Subcutaneous adipose tissue (tissue), 3 donors: ENCODE results near the gene PKIB.

DNA sequence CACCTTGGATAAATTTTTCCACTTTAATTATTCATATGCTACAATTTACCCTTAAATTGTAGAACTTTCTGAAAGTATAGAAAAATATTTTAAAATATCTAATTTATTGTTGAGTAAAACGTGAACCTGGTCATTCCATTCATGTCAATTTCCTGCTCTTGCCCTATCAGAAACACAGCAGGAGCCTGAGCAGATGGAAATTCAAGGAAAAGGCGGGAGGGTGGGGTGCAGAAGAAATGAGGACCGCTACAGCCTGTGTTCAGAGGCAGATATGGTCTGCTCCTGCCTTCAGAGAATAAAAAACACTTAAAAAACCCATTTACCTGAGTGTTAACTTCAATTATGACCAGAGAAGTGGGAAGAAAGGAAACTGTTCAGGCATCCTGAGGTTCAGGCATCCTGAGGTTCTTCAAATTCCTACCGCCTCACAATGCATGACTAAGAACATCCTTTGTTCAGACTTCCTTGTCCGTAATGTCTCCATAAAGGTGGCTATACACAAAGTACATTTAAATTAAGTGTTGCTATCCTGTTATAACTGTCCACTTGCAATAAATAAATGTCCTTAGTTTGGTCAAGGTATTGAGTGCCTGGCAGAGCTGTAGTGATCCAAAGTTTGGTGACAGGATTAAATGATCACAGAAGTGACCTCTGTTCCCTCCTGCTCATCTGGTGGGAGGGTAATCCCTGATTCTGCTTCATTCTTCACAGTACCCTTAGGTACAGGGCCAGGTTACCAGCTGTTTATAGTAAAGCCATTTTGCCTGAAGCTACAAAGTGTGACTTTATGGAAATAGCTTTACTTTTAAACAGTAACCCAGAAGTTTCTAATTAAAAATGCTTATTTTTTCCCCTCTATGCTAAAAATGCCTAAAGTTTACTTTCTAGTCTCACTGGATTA, 109.1 kb downstream of the MAN1A1 start:
- PRO-cap: no peak
- RAMPAGE, long total RNA, 3 experiments: no peak in any of the 3 experiments

- PRO-cap: no peak
- RAMPAGE, long total RNA, 3 experiments: no peak in any of the 3 experiments
These were observed 6.3 kb downstream of the MAN1A1 start for GRCh38 chr6:119342907-119343928.

DNA sequence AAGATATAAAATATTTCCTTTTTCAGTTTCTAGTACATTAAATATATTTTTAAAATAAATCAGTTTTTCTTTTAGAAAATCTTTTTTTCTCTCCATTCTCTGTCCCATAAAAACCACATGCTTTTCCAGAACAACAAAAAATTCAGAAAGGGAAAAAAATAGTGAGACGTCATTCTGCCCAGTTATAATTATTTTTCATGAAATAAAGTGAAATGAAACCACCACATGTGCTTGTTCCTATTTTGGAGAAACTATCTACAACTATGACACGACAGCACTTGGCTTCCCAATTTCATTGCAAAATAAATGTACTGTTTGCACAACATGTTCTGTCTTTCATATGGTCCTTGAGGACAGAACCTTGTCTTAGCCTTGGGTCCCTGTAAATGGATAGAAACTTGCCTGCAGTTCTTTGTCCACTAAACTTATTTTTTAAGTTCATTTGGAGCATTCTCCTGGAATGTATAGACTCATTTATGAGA, 5.6 kb upstream of the MAN1A1 start:
- PRO-cap: bidirectional peak, plus-strand start at position 332 of the sequence, minus-strand start at position 187 of the sequence
- RAMPAGE, long total RNA, 3 experiments: no peak in any of the 3 experiments

DNA sequence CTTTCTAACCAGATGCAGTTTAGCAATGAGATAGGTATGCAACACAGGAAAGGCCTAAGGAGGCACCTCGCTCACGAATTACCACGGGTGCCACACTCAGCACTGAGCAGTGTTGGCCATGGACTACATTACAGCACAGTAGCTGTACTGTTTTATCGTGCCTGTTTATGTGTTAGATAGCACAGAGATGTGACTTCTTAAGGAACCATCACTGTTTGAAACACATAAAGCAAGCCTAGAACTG, 447.3 kb upstream of the HSF2 start:
- PRO-cap: no peak
- RAMPAGE, long total RNA, 3 experiments: no peak in any of the 3 experiments

GRCh38 chr6:122422594-122423063, 23.2 kb downstream of the HSF2 start:
- PRO-cap: no peak
- RAMPAGE, long total RNA, 3 experiments: no peak in any of the 3 experiments

DNA sequence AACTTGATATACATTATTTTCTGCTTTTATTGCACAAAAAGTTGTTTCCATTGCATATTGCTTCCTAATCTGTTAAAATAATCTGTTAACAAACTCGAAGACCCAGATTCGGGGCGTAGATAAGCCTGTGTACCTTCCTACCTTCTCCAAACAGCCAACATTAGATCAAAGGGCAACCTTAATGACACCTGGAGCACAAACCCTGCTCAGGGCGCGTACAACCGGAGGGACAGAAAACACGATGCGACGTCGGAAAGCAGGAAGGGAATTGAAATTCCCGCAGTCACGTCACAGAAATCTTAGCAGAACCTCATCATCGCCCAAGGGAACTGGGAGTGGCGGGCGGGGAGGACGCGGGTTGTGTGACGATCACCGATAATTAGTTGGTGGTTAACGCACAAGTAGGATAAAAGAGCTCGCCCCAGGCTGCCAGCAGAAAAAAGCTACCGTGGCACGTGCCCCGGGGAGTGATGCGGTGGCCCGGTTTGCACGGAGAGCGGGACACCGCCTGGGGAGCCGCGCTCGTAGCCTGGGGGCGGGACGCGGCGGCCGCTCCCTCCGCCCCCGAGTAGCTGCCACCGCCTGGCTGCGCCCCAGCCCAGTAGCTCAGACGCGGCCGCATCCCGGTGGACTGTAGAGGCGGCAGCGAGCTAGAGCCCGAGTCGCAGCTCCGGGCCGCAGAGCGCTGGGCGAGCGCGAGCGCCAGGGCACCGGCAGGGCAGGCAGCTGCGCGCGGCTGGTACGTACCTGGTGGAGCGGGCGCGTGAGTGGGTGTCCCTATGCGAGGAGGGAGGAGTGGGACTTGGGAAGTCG, at the start of gene PKIB:
PKIB (plus strand) TSS at position 609 of the 813 bp plus-strand sequence.
- PRO-cap: unidirectional peak, plus-strand start at position 609 of the sequence
- RAMPAGE, long total RNA, 3 experiments: start-site peak on the plus strand in 2 of 3 experiments, centred at positions 611 to 633 of the sequence, 8 to 9 reads per replicate

- PRO-cap: no peak
- RAMPAGE, long total RNA, 3 experiments: start-site peak on the plus strand in 1 of 3 experiments, at chr6:122717613-122717621 at its widest, 20 reads per replicate
These were observed 62.3 kb upstream of the FABP7 start for GRCh38 chr6:122717150-122717682.

DNA sequence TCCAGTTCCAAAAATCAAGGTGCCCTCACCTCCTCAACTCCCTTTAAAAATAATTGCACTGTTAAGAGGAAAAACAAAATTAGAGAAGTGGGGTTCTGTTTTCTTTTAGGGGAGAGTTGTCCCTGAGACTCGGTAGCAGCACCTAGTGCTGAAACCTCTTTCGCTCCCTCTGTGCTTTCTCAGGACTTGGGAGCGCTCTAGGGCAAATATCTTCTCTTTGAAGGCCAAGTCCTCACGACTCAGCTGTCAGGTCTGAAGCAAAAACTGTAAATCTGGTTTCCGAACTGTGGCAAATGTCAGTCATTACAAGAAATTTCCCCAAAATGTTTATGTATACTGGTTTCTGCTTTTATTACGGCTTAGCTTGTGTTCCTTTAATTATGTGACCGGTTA, 1.3 kb downstream of the SMPDL3A start:
- PRO-cap: unidirectional peak, minus-strand start at position 171 of the sequence
- RAMPAGE, long total RNA, 3 experiments: no peak in any of the 3 experiments

DNA sequence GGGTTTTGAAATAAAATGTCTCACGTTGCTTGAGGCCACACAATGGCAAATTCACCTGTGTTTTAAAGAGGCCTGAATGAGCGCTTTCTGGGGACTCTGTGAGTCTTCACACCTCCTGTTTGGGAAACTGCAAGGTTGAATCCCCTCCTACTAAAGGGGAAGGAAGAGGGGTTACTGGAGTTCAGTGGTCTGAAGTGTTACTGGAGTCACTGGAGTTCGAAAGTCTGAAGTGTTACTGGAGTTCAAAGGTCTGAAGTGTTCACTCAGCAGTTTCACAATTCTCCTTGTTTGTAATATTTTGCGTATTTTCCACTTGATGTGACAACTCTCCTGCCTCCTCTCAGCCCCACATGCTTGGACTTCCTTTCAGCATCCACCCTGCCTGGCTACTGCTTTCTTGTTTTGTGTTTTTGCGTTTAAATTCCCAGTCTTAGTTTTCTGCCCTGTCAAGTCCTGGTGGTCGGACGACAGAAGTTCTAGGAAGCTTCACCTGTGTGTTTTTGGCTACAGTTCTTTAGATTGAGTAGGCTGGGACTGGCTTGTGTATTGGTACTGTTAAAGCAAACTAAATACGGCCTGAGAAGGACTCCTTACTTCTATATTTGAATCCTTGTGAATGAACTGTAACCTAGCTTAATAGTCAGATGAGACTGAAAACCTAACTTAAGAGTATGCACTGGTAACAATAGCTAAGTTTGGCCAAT, 1.9 kb downstream of the SMPDL3A start:
- PRO-cap: bidirectional peak, plus-strand start at position 321 of the sequence, minus-strand start at position 129 of the sequence
- RAMPAGE, long total RNA, 3 experiments: no peak in any of the 3 experiments

GRCh38 chr6:123684931-123685514, 48.3 kb upstream of the TRDN start:
- PRO-cap: no peak
- RAMPAGE, long total RNA, 3 experiments: no peak in any of the 3 experiments

DNA sequence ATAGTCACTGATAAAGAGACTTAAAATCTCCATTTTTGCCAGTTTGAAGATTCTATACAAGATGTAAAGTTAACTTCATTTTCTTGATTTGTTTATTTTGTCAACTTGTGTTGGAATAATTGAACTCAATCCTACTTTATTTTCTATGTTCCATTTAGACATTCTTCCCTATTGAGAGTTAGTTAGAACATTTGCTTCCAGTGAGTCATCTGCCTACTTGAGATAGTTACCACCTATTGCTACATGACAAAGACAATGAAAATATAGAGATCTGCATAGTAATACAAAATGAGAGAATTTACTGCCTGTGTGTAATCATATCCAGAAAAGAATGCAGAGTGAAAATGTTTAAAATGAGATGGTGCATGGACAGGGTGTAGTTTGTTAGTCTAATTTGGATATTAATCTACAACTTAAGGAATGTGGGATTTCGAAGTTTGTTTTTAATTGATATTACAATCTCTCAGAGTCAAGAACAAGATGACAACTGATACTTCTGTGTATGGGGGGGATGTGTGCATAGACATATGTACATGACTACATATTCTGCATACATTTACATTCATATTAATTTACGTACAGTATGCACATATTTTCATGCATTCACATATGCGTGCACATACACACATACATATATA, 420.0 kb downstream of the NKAIN2 start:
- PRO-cap: no peak
- RAMPAGE, long total RNA, 3 experiments: no peak in any of the 3 experiments

- PRO-cap: no peak
- RAMPAGE, long total RNA, 3 experiments: no peak in any of the 3 experiments
These were observed 39.9 kb downstream of the RNF217 start for GRCh38 chr6:125001893-125002687.

DNA sequence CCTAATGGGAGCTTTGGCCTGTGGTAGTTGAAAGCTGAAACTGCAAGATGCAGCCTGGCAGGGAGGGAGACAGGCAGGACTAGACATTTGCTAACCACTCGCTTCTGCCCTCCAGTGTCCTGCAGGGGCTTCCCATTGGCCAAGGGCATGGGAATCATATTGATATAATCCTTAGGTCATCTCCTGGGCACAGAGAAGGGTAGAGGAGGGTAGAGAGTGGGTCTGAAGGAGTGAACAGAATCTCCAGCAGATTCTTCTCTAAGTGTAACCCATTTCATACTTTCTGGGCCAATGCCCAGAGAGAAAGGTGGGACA, 60.4 kb downstream of the TPD52L1 start:
- PRO-cap: no peak
- RAMPAGE, long total RNA, 3 experiments: no peak in any of the 3 experiments

GRCh38 chr6:125584472-125585119, 164.8 kb upstream of the HEY2 start:
- PRO-cap: no peak
- RAMPAGE, long total RNA, 3 experiments: no peak in any of the 3 experiments

GRCh38 chr6:125747258-125748164, 1.9 kb upstream of the HEY2 start:
- PRO-cap: bidirectional peak, plus-strand start at chr6:125747788, minus-strand start at chr6:125747731
- RAMPAGE, long total RNA, 3 experiments: no peak in any of the 3 experiments

GRCh38 chr6:125802925-125803478, 12.2 kb downstream of the NCOA7 start:
- PRO-cap: unidirectional peak, minus-strand start at chr6:125803259
- RAMPAGE, long total RNA, 3 experiments: no peak in any of the 3 experiments

GRCh38 chr6:125809373-125810047, 18.8 kb downstream of the NCOA7 start:
- PRO-cap: no peak
- RAMPAGE, long total RNA, 3 experiments: no peak in any of the 3 experiments

GRCh38 chr6:125814918-125815604, 24.3 kb downstream of the NCOA7 start:
- PRO-cap: no peak
- RAMPAGE, long total RNA, 3 experiments: start-site peak on the plus strand in 2 of 3 experiments, at chr6:125815316-125815357 at its widest, 34 to 41 reads per replicate

DNA sequence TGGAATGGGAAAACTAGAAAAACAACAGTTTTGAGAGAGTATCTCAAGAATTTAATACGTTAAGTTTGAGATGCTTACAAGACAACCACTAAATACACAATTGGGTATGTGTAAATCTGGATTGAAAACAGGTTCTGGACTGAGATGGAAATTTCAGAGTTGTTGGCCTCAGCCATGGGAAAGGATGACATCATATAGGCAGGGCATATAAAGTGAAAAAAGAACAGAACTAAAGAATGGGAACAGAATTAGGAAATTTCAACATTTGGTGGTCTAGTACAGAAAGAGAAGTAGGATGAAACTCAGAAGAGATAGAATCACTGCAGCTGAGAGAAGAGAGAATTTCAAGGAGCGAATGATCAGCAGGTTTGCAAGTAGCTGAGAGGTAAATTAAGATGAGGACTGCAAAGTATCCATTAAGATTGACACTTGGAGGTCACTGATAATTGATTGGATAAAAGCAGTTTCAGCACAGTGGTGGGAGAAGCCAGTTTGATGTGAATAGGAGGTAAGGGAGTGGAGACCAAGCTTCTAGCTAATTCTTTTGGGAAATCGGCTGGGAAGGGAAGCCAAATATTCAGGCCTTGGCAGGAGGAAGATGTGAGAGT, 37.3 kb downstream of the NCOA7 start:
- PRO-cap: no peak
- RAMPAGE, long total RNA, 3 experiments: start-site peak on the plus strand in 1 of 3 experiments, centred at position 295 of the sequence, 31 reads per replicate

DNA sequence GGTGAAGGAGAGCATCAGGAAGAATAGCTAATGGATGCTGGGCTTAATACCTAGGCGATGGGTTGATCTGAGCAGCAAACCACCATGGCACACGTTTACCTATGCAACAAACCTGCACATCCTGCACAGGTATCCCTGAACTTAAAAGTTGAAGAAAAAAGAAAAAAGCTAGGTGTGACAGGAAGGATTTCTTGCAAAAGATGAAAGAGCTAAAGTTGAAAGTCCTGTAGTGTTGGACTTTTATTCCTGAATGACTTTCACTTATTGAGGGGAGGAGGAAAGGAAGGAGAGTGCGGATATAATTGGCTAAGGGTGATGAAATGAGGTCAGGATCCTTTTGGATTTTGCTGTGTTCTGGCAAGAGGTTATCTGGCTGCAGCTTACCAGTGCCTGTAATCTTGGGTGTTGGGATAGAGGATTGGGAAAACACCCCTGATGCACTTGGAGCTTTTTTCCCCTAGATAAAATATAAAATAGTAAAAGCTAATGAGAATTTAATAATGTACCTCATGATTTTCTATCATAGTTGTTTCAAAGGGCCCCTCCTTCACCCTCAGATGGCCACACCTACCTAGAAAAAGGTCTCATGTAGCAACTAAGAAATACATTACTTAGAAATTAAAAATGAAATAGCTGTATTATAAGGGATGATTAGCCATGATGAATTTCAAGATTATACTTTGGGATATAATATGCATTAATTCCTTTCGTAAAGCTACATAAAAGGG, 8.8 kb downstream of the TRMT11 start:
- PRO-cap: no peak
- RAMPAGE, long total RNA, 3 experiments: no peak in any of the 3 experiments